Right lobe of liver (tissue), 4 donors: ENCODE data around the gene FES.

- PRO-cap, 4 experiments = peak in 2 of 4 experiments; most common plus-strand start chr15:90035701 (in 2); most common minus-strand start chr15:90035572 (in 1)
- RAMPAGE, long total RNA, 2 experiments = no peak in any of the 2 experiments
These were observed 34.4 kb downstream of the ZNF710 start for GRCh38 chr15:90035467-90035894.

- PRO-cap, 4 experiments = no peak in any of the 4 experiments
- RAMPAGE, long total RNA, 2 experiments = no peak in any of the 2 experiments
These were observed 34.8 kb downstream of the ZNF710 start for GRCh38 chr15:90035895-90036288.

- PRO-cap, 4 experiments = no peak in any of the 4 experiments
- RAMPAGE, long total RNA, 2 experiments = no peak in any of the 2 experiments
These were observed 5.3 kb downstream of the IDH2 start for GRCh38 chr15:90096910-90097327.

- PRO-cap, 4 experiments = peak in 3 of 4 experiments; most common plus-strand start chr15:90100077 (in 2); most common minus-strand start chr15:90100020 (in 1)
- RAMPAGE, long total RNA, 2 experiments = no peak in any of the 2 experiments
These were observed 2.5 kb downstream of the IDH2 start for GRCh38 chr15:90099538-90100379.

- PRO-cap, 4 experiments = peak in 4 of 4 experiments; most common plus-strand start chr15:90264957 (in 4); most common minus-strand start chr15:90264760 (in 2)
- RAMPAGE, long total RNA, 2 experiments = no peak in any of the 2 experiments
These were observed 940 bp upstream of the NGRN start for GRCh38 chr15:90264422-90265041.

- PRO-cap, 4 experiments = no peak in any of the 4 experiments
- RAMPAGE, long total RNA, 2 experiments = no peak in any of the 2 experiments
These were observed 26.2 kb downstream of the NGRN start for GRCh38 chr15:90291572-90292160.

DNA sequence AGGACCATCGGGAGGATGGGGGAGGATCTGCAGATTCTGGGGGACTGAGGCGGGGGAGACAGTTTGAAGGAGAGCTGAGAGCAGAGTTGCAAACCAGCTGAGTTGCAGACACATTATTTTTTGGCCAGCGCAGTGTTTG, 1.2 kb downstream of the CRTC3 start:
- PRO-cap, 4 experiments = no peak in any of the 4 experiments
- RAMPAGE, long total RNA, 2 experiments = no peak in any of the 2 experiments

DNA sequence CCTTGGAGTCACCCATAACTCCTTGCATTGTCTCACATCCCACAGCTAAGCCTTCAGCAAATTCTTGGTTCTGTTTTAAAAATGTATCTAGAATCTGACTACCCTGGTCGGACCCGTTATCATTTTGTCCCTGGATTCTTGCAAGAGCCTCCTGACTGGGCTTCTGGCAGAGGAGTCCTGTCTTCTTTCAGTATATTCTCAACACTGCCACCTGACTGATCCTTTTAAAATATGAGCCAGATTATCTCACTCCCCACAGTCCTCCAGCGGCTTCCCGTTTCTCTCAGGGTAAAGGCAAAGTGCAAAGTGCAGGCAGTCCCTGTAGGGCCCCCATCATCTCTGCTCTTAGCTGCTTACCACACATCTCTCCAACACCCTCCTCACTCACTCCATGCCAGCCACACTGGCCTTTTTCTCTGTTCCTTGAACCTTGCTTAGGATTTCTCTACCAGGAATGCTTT, 28.4 kb downstream of the CRTC3 start:
- PRO-cap, 4 experiments = peak in 3 of 4 experiments; most common plus-strand start position 361 of the sequence (in 2); most common minus-strand start position 200 of the sequence (in 2)
- RAMPAGE, long total RNA, 2 experiments = no peak in any of the 2 experiments

- PRO-cap, 4 experiments = no peak in any of the 4 experiments
- RAMPAGE, long total RNA, 2 experiments = no peak in any of the 2 experiments
These were observed 38.8 kb downstream of the CRTC3 start for GRCh38 chr15:90568519-90568904.

GRCh38 chr15:90597481-90598010, 67.8 kb downstream of the CRTC3 start:
- PRO-cap, 4 experiments = no peak in any of the 4 experiments
- RAMPAGE, long total RNA, 2 experiments = no peak in any of the 2 experiments

- PRO-cap, 4 experiments = no peak in any of the 4 experiments
- RAMPAGE, long total RNA, 2 experiments = no peak in any of the 2 experiments
These were observed 80.2 kb downstream of the CRTC3 start for GRCh38 chr15:90609837-90610325.

DNA sequence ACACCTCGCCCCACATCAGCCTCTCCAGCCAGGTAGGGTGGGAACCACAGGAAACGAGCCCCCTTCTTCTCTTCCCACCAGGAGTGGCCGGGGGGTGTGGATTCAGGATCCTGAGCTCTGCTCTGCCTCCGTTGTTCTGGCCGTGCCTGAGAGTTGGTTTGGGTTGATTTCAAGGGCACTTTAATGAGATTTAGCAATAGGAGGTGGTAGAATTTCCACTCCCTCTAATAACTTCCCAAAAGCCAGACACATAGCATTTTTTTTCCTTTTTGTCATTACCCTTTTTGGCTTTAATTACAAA, 56.2 kb upstream of the BLM start:
- PRO-cap, 4 experiments = peak in 2 of 4 experiments; most common minus-strand start position 144 of the sequence (in 2)
- RAMPAGE, long total RNA, 2 experiments = no peak in any of the 2 experiments

- PRO-cap, 4 experiments = no peak in any of the 4 experiments
- RAMPAGE, long total RNA, 2 experiments = no peak in any of the 2 experiments
These were observed 455 bp downstream of the BLM start for GRCh38 chr15:90717672-90717930.

GRCh38 chr15:90816312-90817052, 51.9 kb upstream of the FURIN start:
- PRO-cap, 4 experiments = no peak in any of the 4 experiments
- RAMPAGE, long total RNA, 2 experiments = no peak in any of the 2 experiments

- PRO-cap, 4 experiments = no peak in any of the 4 experiments
- RAMPAGE, long total RNA, 2 experiments = no peak in any of the 2 experiments
These were observed 610 bp downstream of the FURIN start for GRCh38 chr15:90868901-90869494.

DNA sequence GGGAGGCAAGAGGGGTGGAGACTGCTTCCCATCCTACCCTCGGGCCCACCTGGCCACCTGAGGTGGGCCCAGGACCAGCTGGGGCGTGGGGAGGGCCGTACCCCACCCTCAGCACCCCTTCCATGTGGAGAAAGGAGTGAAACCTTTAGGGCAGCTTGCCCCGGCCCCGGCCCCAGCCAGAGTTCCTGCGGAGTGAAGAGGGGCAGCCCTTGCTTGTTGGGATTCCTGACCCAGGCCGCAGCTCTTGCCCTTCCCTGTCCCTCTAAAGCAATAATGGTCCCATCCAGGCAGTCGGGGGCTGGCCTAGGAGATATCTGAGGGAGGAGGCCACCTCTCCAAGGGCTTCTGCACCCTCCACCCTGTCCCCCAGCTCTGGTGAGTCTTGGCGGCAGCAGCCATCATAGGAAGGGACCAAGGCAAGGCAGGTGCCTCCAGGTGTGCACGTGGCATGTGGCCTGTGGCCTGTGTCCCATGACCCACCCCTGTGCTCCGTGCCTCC, 2.3 kb upstream of the FES start:
- PRO-cap, 4 experiments = peak in 3 of 4 experiments; most common plus-strand start position 182 of the sequence (in 3)
- RAMPAGE, long total RNA, 2 experiments = no peak in any of the 2 experiments

DNA sequence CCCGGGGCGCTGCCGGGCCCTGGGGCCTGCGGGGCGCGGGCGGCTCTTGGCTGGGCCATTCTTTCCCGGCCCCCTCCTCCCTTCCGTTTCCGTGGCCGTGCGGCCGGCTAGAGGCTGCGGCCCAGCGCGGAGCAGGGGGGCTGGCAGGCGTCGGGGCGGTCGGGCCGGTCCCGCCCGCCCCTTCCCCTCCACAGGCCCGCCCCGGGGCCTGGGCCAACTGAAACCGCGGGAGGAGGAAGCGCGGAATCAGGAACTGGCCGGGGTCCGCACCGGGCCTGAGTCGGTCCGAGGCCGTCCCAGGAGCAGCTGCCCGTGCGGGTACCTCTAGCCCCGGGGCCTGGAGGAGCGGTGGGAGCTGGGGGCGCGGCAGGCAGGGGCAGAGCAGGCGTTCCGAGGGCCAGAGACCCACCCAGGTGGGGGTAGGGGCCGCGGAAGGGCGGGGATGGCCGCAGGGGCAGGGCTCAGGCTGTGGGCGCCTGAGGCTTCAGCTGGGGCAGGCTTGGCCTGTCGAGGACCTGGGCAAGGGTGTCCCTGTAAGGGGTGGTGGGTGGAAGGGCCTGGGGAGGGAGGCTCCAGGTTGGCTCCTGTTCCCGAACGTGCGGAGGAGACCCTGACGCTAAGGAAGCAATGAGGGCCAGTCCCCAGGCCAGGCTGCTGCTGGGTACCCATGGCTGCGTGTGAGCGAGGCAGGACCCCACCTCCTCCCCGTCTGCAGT, at the start of gene FES:
Gene FES (plus strand): TSS at position 278 of the 716 bp plus-strand sequence.
- PRO-cap, 4 experiments = peak in 4 of 4 experiments; most common plus-strand start position 243 of the sequence (in 4); most common minus-strand start position 89 of the sequence (in 4)
- RAMPAGE, long total RNA, 2 experiments = start-site peak on the plus strand in 2 of 2 experiments, centred at positions 263 to 280 of the sequence, 163 to 258 reads per replicate

DNA sequence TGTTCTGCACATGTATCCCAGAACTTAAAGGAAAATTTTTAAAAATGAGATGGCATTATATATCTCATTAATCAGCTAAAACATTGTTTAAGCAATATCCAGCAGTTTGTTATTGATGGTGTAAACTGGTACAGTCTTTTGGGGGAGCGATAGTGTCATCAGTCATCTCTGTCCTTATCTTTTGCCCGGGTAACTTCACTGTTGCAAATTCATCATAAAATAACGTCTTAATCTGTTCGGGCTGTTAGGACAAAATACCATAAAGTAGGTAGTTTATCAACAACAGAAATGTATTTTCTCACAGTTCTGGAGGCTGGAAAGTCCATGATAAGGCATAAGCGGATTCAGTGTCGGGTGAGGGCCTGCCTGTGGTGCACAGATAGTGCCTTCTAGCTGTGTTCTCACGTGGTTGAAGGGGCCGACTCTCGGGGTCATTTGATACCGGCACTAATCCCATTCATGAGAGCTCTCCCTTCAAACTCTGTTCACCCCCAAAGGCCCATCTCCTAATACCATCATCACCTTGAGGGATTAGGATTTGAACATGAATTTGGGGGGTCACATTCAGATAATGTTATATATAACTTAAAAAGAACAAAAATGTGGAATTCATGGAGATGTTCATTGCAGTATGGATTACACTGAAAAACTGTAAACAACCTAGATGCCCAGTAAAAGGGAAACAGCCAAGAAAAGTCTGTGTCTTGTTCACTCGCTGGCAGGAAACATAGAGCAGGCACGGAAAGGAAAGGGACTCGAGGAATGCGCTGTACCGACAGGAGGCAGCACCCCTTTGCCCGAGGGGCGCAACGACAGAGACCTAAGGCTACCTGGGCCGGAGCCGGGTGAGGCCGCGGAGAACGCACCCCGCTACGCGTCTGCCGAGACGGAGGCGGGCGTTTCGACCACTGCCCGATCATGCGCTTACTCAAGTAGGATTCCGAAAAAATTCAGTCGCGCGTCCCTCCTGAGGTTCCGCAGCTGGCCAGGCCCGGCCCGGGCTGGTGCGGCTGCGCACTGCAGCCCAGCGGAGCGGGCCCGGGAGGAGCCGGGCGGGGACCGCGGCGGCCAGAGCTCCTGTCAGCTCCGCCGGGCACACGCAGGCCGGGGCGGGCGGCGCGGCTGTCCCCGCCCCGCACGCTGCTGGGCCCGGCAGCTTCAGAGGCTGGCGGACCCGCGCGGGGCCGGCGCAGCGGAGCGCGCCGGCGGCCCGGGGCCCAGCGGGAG, 1.1 kb upstream of the MAN2A2 start:
- PRO-cap, 4 experiments = peak in 4 of 4 experiments; most common plus-strand start position 758 of the sequence (in 4); most common minus-strand start position 1,003 of the sequence (in 3)
- RAMPAGE, long total RNA, 2 experiments = start-site peak on the minus strand in 1 of 2 experiments, centred at position 1,001 of the sequence, 11 reads per replicate

DNA sequence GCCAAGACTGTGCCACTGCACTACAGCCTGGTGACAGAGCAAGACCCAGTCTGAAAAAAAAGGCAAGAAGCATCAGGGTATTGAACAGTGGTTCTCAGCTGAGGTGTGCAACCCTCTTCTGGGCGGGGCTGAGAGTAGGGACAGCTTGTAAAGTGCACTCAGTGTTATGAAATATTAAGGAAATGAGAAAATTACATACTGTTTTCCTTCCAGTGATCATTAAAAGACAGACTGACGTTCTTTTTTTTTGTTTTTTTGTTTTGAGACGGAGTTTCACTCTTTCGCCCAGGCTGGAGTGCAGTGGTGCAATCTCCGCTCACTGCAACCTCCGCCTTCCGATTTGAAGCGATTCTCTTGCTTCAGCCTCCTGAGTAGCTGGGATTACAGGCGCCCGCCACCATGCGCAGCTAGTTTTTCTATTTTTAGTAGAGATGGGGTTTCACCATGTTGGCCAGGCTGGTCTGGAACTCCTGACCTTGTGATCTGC, 11.2 kb downstream of the MAN2A2 start:
- PRO-cap, 4 experiments = no peak in any of the 4 experiments
- RAMPAGE, long total RNA, 2 experiments = no peak in any of the 2 experiments

GRCh38 chr15:90914979-90915783, 12.1 kb downstream of the MAN2A2 start:
- PRO-cap, 4 experiments = no peak in any of the 4 experiments
- RAMPAGE, long total RNA, 2 experiments = no peak in any of the 2 experiments